SK-N-SH (cell line): ENCODE measurements around a stretch of chr10.

GRCh38 chr10:6597374-6598002 is 17.4 kb upstream of the PRKCQ start:
- RRBS = no CpG with 5 or more reads among the region's 6 CpGs
CAGE:
- cytosol, long polyA plus RNA = no peak
- long polyA plus RNA = no peak
- nucleus, long polyA plus RNA = no peak

DNA sequence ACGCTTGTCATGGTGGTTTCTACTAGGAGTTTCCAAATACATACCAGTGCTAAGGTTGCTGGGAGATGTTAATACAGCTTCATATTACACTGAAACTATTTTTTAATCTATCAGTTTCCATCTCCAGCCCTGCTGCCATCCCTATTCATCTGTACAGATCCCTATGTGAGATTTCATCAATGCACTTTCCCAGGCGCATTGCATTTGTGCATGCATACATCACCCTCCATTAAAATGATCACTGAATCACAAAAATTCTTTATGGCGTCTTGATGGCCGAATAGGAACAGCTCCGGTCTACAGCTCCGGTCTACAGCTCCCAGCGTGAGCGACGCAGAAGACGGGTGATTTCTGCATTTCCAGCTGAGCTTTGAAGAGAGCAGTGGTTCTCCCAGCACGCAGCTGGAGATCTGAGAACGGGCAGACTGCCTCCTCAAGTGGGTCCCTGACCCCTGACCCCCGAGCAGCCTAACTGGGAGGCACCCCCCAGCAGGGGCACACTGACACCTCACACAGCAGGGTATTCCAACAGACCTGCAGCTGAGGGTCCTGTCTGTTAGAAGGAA is 273.6 kb downstream of the SFMBT2 start:
- RRBS = no CpG with 5 or more reads among the region's 13 CpGs
CAGE:
- cytosol, long polyA plus RNA = no peak
- long polyA plus RNA = no peak
- nucleus, long polyA plus RNA = no peak

GRCh38 chr10:7170472-7171927 is 239.8 kb downstream of the SFMBT2 start:
- RRBS = 78% methylated on average over 4 of the region's 43 CpGs
CAGE:
- cytosol, long polyA plus RNA = no peak
- long polyA plus RNA = no peak
- nucleus, long polyA plus RNA = no peak

DNA sequence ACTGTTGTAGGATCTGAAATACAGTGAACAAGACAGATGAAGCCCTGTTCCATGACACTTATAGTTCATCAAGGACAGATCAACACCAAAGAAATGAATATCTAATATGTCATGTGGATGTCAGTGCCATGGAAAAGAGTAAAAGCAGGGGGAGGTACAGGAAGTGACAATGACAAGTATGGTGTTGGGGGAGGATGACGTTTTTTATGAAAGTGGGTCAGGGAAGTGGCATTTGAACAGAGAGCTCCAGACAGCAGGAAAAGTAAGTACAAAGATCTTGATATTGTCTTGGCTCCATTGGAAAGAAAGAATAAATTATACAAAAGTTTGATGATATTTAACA is 7.0 kb upstream of the SFMBT2 start:
- RRBS = no CpG with 5 or more reads among the region's 1 CpG
CAGE:
- cytosol, long polyA plus RNA = no peak
- long polyA plus RNA = no peak
- nucleus, long polyA plus RNA = no peak

DNA sequence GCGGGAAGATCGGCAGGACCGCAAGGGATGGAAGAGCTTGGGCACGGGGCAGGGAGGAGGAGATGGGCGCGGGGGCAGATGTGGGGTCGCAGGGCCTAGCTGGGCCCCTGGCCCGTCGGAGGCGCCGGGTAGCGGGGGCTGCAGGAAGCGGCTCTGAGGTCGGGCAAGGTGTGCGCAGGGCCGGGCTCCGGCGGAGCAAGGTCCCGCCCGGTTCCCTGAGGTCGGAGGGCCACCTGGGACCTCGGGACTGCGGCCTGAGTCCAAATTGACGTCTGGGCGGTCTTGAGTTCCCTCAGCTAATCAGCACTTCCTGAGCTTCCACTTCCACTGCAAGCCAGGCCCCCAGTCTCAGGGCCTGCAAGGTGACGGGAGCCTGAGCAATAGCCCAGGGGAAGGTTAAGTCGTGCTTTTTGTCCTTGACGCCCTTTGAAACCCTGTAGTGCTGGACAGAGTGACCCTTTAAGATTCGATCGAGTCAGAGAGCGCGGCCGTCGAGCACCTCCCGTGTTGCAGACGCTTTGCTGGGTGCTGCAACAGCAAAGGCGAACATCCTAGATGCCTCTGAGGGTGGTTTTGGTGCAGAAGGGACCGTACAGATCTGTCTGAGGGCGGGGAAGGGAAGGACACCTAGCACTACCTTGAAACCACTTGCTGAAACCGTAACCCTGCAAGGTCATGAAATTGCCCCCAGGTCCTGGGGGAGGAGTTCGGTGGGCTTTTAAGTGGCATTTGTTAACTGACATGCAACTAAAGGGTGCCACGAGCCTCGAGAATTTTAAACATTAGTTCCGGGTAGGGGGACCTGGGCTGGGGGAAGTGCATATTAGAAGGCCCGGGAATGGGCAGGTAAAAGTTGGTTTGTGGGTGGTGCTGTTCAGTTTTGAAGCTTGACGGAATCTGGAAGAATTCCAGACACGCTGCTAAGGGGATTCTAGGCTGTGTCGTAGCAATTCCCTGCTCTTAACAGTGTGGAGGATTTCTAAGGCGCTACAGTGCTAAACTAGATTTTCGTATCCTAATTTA is 610 bp downstream of the ATP5F1C start:
- RRBS = 2% methylated on average over 6 of the region's 50 CpGs
CAGE:
- cytosol, long polyA plus RNA = no peak
- long polyA plus RNA = no peak
- nucleus, long polyA plus RNA = no peak

- RRBS = no CpG with 5 or more reads among the region's 3 CpGs
CAGE:
- cytosol, long polyA plus RNA = no peak
- long polyA plus RNA = no peak
- nucleus, long polyA plus RNA = no peak
Observed at GRCh38 chr10:7808979-7809782, 9.1 kb upstream of the TAF3 start.

- RRBS = no CpG with 5 or more reads among the region's 32 CpGs
CAGE:
- cytosol, long polyA plus RNA = no peak
- long polyA plus RNA = no peak
- nucleus, long polyA plus RNA = no peak
Observed at GRCh38 chr10:7818975-7819543, 754 bp downstream of the TAF3 start.

GRCh38 chr10:8059780-8060839 is 5.6 kb downstream of the GATA3 start:
- RRBS = under 1% methylated on average over 3 of the region's 22 CpGs
CAGE:
- cytosol, long polyA plus RNA = no peak
- long polyA plus RNA = no peak
- nucleus, long polyA plus RNA = no peak

DNA sequence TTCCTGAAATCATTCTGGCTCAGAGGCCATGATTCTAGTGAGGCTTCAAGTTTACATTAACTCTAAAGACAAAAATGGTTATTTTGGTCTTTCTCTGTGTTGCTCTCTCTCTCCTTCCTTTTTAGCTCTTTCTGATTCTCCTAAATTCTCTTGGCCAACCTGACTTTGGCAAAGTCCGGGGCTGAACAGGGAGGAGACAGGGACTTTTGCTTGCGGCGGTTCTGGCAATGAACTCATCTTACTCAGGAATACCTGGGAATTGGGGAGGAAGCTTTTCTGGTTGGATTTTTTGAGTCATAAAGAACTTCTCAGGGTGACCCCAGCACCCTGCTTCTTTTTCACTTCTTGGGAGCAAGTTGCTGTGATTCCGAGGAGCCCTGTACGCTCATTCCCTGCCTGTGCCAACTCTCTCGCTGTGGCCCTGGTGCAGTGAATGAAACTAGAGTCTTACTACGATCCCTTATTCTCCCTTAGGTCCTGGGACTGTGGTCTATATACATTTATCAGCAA is 16.0 kb downstream of the GATA3 start:
- RRBS = no CpG with 5 or more reads among the region's 7 CpGs
CAGE:
- cytosol, long polyA plus RNA = no peak
- long polyA plus RNA = no peak
- nucleus, long polyA plus RNA = no peak

- RRBS = no CpG with 5 or more reads among the region's 18 CpGs
CAGE:
- cytosol, long polyA plus RNA = no peak
- long polyA plus RNA = no peak
- nucleus, long polyA plus RNA = no peak
Observed at GRCh38 chr10:8073719-8074721, 19.5 kb downstream of the GATA3 start.

- RRBS = no CpG with 5 or more reads among the region's 10 CpGs
CAGE:
- cytosol, long polyA plus RNA = no peak
- long polyA plus RNA = no peak
- nucleus, long polyA plus RNA = no peak
Observed at GRCh38 chr10:8137099-8137781, 82.8 kb downstream of the GATA3 start.

DNA sequence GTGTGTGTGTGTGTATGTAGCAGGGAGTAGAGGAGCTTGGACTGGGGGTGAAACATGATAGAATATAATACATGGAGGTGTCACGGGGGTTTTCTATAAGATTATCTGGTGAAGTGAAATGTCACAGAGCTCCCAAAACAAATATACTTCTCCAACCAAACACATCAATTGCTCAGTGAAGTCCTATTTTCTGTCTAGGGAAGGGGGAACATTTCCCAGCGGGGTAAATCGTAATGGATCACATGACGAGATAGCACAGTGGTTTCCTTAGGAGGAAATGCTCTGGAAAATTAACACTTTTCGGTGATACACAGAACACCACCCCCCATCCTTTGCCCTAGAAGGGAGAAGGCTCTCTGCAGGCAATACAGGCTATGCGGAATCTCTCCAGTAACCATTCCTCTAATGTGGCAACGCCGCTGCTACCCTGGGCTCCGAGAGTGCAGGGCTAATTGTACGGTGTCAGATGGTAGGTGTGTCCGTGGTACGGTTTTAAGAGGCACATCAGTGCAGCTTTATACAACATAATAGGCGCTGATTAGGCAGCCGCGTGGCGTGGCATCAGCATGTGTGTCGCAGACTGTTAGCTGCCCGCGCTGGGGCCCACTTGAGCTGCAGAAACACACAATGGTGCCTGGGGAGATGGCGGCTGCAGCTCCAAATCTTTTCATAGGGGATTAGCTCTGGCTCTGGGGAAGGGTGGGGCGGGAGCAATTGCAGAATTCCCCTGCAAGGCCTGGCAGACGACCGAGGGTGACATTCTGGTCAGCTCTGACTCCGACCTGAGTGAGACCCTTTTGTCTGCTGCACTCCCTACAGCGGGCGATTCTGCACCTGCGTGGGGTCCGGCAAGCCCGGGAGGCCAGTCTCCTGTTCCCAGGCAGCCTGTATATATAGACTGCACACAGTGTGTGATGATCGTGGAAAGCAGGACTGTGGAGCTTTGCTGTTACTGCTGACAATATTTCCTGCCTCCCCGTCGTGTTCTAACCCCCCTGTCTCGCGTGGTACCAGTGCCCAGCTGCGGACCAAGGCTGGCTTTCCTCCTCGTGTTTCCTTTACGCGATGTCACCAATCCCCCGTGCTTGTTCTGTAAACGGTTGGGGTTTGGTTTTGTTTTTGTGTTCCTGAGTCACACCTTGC is 722.8 kb upstream of the CELF2 start:
- RRBS = no CpG with 5 or more reads among the region's 40 CpGs
CAGE:
- cytosol, long polyA plus RNA = no peak
- long polyA plus RNA = no peak
- nucleus, long polyA plus RNA = no peak

DNA sequence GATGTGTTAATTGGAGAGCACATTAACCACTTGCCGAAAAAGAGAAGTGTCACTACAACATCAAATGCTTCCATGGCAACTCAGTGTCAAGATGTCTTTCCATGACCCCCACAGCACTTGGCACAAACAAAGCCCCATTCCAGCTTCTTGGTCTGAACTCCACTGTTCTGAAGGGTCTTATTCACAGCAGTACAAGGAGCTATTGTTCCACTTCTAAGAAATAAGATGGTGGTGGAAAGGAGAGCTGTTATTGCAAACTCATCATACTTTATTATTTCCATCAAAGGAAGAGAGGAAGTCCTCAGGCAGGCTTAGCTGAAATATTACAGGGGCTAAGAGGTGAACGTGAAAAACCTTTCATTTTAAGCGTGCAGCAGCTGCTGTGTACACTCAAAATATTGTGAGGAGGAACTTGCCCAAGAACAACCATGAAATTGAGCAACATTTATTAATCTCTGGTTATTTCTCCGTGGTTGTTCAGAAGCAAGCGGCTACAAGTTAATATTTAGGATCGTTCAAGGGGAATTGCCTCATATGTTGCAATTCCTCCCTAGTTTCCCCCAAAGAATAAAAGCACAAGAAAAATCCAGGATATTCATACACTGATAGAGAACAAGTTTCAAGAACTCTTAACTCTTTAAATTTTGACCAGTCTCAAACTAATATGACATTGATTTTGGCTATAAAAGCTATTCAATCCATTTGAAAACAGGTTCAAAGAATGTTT is 354.7 kb upstream of the CELF2 start:
- RRBS = no CpG with 5 or more reads among the region's 6 CpGs
CAGE:
- cytosol, long polyA plus RNA = no peak
- long polyA plus RNA = no peak
- nucleus, long polyA plus RNA = no peak

- RRBS = no CpG with 5 or more reads among the region's 8 CpGs
CAGE:
- cytosol, long polyA plus RNA = no peak
- long polyA plus RNA = no peak
- nucleus, long polyA plus RNA = no peak
Observed at GRCh38 chr10:10794673-10795288, 222.9 kb upstream of the CELF2 start.

DNA sequence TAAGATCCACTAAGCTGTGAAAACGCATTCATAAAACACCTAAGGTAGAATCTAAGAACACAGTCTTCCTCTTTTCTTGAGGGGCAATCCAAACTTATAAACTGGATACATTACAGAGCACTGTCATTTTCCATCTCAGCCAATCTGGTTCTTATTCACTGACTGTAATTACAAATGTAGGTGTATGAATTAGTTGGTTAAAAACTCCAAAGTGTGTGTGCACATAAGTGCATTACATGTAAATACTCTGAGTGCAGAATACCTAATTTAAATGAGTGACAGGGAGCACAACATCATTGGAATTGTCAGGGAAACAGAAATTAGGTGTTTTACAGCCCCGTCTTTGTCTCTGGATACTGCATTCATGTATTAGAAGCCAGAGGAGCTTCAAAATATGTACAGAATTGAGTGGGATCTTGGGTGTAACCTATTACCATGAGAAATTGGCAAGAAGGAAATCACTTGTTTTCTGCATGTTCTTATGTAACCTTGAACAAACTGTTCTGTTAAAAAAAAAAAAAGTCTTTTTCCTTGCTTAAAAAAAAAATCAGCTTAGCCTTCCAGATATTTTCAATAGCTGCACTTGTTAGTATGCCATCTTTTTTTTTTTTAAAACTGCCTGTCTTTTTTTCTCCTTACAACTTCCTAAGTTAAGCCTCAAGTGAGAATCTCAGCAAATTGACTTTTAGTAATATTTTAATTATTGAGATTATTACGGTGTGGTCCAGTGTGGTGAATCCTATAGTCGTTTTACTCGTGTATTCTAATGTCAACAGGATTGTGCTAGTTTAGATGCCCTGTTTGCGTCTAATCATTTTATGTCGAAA is 31.2 kb downstream of the CELF2 start:
- RRBS = no CpG with 5 or more reads among the region's 7 CpGs
CAGE:
- cytosol, long polyA plus RNA = no peak
- long polyA plus RNA = no peak
- nucleus, long polyA plus RNA = no peak

DNA sequence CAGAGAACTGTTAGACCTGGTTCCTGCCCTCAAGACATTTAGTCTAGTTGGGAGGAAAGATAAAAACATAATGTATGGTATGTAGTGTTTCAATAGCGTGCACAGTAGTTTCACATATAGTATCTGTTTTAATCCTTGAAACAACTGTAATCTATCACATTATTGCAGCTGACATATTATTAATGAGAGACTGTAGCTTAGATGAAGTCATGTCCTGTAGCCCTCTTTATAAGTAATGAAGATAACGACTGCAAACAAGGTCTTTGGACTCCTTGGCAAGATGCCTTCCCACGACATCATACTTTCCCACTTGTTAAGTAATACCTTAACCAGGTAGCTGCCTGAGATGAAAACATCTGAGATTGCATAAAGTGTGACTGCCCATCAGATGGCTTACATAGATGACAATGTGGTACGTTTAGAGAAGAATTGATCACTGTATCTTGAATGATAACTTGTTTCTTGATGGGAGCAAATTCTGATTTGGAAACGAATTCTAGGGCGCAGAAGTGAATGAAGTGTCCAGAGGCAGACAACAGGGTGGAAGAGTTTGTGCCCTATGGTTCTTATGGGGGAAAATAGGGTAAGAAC is 124.2 kb downstream of the CELF2 start:
- RRBS = no CpG with 5 or more reads among the region's 6 CpGs
CAGE:
- cytosol, long polyA plus RNA = no peak
- long polyA plus RNA = no peak
- nucleus, long polyA plus RNA = no peak

- RRBS = no CpG with 5 or more reads among the region's 12 CpGs
CAGE:
- cytosol, long polyA plus RNA = no peak
- long polyA plus RNA = no peak
- nucleus, long polyA plus RNA = no peak
Observed at GRCh38 chr10:11163742-11164616, 146.3 kb downstream of the CELF2 start.

- RRBS = 4% methylated on average over 20 of the region's 44 CpGs
CAGE:
- cytosol, long polyA plus RNA = no peak
- long polyA plus RNA = no peak
- nucleus, long polyA plus RNA = no peak
Observed at GRCh38 chr10:11165600-11166600, 148.2 kb downstream of the CELF2 start.

DNA sequence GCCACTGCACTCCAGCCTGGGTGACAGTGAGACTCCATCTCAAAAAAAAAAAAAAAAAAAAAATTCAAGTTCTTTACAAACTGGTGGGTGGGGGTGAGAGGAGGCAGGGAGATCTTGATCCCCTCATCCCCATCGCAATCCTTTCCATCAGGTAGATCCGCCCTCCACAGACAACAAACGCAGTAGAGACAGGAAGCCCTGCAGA is 216.9 kb downstream of the CELF2 start:
- RRBS = no CpG with 5 or more reads among the region's 3 CpGs
CAGE:
- cytosol, long polyA plus RNA = no peak
- long polyA plus RNA = no peak
- nucleus, long polyA plus RNA = no peak

GRCh38 chr10:11245075-11245361 is 227.3 kb downstream of the CELF2 start:
- RRBS = no CpG with 5 or more reads among the region's 3 CpGs
CAGE:
- cytosol, long polyA plus RNA = no peak
- long polyA plus RNA = no peak
- nucleus, long polyA plus RNA = no peak